Type B pancreatic cell (in vitro differentiated cells): ENCODE measurements around a stretch of chr3.

DNA sequence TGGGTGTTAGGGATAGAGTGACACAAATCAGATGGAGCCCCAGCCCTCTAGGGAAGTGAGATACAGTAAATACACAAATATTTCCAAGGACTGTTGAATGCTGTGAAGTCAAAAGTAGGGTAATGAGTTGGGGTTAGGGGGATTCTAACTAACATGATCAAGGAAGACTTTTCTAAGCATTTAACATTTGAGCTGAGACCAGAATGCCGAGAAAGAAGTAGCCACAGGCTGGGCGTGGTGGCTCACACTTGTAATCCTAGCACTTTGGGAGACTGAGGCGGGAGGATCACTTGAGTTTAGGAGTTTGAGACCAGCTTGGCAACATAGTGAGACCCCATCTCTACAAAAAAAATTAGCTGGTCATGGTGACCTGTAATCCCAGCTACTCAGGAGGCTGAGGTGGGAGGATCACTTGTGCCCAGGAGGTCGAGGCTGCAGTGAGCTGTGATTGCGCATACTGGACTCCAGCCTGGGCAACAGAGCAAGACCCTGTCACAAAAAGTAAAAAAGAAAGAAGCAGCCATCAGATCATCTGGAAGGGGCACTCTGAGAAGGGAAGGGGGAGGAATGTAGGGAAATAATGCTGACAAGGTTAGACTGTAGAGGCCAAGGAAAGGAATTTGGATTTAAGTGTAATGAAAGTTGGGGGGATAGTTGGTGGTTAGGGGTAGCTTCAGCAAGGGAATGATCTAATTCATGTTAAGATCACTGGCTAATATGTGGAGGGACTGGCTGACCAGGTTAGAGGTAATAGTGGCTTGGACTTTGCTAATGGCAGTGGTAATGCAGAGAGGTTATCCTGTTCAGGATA is 59.8 kb downstream of the ATXN7 start:
- PRO-cap, result no peak

- PRO-cap, result no peak
Observed at GRCh38 chr3:63977304-63977942, 45.9 kb downstream of the PSMD6 start.

DNA sequence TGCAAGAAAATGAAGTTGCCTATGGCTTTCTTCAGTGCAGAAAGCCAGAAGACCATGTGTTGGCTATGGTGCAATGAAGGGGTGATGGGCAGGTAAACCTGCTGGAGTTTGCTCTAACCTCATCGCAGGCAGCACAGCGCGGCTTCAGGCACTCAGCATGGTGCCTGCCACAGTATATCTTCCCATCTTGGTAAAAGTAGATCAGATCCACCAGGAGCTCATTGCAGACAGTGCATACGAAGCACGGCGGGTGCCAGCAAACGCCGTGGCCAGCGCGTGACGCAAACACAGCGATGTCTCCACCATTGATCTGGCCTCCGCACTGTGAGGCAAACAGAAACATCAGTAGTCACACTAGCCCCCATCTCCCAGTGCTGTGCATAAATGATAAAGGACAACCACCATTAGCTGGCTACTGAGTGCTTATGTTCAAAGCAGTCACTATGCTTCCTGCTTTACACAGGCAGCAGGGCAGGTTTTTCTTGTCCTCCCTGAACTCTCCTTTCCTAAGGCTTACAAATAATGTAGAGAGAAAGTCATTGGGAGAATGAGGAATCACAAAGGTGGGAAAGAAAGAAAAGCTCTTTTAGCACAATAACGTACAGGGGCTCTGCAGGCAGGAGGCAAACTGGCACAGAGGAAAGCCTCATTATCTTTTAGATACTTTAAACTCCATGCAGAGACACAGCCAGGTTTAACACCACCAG is 68.1 kb downstream of the PRICKLE2 start:
- PRO-cap, result no peak

DNA sequence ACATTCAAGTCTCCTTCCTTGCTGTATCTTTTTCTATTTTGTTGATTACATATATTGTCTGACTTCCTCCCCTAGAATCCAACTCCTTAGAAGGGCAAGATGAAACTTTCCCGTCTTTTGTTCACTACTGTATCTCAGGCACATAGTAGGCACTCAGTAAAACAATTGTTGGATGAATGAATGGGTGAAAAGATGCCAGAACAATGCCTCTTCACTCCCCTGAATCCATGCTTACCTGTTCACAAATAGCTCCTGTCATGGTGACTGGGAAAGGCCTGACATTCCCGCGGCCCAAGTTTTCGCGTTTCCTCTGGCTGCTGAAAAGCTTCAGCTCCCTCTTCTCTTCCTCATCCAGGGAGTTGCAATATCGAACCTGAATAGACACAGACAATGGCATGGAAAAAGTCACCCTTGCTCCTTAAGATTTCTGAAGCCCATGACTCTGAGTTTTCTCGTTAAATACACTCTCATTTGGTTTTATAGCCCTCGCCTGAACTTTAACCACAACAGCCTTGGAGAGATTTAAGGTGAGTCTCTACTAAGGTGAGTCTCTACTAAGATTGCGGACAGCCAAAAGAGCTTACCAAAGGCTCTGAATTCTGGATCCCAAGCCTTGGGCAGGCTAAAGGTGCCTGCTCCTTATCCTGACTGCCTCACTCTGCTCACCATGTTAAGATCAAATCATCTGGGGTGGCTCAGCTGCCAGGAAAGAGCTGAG is 65.4 kb downstream of the PRICKLE2 start:
- PRO-cap, result no peak

GRCh38 chr3:64161678-64162159 is 63.5 kb downstream of the PRICKLE2 start:
- PRO-cap, result no peak

- PRO-cap, result no peak
Observed at GRCh38 chr3:64209233-64209978, 15.9 kb downstream of the PRICKLE2 start.

- PRO-cap, result no peak
Observed at GRCh38 chr3:64229978-64230411, 4.7 kb upstream of the PRICKLE2 start.

DNA sequence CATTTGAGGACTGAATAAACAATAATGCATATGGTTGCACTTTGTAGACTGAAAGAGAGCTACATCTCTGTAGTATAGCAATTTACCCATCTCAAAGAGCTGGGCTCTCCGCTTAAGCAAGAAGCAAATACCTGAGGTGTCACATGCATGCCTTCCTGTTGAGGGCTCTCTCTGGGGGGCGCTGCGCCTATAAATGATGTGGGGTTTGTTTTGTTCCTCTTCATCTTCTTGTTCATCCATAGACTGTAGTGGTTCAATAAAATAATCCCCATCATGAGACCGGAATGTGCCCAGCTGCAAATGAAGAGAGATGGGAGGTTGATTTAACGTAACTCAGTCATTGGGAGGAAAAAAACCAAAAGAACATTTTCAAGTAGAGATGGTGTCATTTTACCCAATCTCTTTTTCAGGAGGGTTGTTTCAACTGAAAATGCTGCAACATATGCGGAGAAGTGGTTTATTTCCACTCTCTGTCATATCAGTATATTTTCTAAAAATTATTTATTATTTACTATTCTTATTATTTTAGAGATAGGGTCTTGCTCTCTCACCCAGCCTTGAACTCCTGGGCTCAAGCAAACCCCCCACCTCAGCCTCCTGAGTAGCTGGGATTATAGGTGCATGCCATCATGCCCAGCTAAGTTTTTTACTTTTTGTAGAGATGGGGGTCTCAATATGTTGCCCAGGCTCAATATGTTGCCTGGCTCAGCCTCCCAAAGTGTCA is 6.6 kb downstream of the ADAMTS9 start:
- PRO-cap, result no peak

DNA sequence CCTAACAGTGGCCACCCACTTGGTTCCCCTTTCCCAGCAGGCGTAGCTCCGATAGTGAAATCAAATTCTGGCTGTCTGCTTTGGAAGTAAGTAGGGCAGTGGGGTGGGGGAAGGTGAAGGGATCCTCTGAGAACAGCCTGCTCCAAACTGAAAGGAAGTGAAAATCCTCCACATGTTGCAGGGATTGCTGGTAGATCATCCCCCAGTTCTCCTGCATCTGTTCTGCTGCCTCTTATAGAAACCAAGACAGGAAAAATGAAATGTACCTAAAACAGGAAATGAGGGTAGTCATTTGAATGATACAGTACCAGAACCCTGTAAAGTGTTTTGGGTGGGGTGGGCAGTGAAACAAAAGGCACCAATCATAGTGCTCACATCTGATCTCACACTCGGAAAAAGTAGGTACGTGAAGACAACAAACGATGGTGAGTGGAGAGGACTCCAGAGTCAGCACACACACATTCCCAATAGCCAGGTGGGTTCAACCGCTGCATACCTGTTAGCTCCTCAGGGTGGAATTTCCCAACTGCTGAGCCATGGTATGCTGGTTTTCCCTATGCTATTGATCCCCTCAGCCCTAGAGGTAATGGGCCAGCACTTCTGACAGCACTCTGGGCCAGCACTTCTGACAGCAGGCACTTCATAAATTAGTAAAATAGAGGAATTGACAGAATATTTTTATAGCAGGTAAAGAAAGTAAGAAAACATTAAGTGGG is 304.9 kb upstream of the ADAMTS9 start:
- PRO-cap, result no peak

DNA sequence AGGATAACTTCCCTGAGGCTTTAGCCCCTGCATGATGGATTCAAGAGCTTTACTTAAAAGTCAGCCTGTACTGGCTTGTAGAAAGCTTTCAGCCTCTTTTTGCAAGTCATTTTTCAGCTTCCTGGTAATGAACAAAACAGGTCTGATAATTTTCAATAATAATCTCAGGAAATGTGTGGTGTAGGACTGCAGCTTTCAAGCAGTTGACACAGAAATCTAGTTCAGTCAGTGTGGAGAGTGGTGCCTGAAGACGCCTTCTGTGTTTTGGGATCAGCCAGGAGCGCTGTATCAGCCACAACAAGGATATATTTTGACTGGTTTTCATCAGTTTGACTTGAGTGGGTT is 332.4 kb upstream of the ADAMTS9 start:
- PRO-cap, result no peak

DNA sequence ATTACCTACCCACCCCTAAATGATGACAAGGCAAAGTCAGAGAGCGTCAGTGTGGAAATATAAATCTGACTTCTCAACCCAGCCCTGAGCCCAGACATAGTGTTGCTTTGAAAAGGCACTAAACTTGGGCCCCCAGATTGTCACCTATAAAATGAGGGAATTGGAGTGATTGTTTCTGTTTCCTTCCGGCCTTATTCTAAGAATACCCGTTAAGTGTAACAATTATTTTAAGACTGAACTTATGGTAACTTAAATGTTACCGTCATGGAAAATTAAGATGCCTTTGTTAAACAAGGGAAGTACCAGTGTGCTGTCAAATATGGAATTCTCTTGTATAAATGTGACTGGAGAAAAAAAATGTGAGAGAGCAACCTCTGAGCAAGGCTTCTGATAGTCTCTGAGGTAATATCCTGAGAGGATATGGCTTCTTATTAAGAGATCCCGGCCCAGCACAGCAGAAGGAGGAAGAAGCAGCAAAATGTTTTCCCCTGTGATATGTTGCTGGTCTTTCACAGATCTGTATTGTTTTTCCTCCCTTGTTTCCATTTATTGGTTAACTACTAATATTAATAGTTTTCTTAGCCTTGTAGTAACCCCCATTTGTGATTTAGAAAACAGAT is 480.7 kb upstream of the ADAMTS9 start:
- PRO-cap, result no peak

DNA sequence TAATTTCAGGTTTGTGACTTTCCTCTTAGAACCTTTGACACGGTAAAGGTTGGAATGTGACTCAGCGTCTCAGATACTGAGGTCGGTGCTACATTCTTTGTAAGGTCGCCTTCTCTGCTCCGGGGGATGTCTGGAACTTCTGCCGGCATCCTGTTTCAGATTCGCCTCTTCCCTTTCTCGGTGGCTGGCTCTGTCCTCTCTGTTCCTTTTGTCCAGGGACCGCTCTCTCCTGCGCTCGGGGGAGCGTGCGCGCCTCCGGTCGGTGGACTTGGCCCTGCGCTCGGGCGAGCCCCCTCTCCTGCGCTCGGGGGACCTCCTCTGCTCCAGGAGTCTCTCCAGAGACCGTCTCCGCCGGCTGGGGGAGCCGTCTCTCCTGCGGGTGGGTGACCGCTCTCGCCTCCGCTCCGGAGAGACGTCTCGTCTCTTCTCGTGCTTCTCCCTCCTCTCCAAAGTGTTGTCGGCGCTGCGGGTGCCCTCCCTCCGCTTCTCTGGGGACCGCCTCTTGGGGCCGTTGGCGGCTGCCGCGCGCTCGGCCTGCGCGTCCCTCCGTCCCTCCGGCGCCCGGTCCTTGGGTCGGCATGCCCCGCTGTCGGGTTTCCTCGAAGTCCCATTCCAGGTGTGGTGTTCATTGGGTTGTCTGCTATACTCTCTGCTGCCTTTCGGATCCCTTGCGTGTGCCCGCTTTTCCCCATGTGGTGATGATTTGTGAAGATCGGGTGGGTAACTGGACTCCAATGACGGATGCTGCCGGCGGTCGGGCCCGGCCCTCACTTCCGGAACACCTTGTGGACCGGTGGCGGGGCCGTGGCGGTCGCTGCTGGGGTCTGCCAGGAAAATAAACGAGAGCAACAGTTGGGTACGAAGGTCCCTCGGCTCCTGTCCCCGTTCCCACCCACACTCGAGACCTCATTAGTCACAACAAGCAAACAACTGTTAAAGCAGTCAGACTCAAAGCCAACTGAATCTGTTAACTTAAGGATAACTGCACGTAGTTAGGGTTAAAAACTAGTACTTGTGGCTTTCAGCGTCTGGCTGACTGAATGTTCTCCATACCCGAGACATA is 668.8 kb upstream of the ADAMTS9 start:
- PRO-cap, result no peak

DNA sequence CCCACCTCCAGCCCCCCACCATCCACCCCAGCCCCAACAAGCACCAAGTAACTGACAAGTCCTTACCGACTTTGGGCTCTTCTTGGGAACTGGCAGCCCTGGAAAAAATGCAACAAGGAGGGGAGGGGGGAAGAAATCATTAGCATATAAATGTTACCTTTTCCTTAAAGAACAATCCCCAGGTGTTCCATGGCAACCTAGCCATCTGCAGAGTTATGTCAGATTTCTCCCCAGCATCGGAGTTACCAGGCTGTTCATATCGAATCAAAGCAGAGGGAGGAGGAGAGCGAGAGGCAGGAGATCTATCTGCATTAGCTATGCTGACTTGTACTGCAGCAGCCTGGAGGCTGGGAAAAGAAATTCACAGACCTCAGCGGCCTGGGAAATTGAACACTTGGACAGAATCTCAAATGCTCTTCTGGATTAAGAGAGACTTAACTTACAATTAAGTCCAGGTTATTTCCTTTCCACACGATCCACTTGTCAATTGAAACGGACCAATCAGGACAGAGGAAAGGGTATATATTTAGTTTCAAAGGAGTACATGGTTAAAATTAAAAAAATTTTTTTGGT is 637.3 kb downstream of the MAGI1 start:
- PRO-cap, result no peak

- PRO-cap, result no peak
Observed at GRCh38 chr3:65884166-65884629, 154.5 kb downstream of the MAGI1 start.

DNA sequence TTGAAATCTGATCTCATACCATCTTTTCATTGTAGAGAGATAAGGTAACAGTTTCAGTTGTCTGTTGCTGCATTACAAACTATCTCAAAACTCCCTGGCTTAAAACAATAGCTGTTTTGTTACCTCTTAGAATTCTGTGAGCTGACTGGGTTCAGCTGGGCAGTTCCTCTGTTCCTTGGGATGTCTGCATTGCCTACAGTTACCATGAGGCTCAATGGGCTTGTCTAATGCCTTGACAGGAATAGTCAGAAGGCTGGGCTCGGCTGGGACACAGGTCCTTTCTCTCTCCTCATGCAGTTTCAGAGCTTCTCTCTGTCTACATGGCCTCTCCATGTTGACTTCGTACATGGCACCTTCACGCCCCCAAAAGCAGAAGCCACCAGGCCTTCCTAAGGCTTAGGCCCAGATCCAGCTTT is 77.5 kb upstream of the MAGI1 start:
- PRO-cap, result no peak

DNA sequence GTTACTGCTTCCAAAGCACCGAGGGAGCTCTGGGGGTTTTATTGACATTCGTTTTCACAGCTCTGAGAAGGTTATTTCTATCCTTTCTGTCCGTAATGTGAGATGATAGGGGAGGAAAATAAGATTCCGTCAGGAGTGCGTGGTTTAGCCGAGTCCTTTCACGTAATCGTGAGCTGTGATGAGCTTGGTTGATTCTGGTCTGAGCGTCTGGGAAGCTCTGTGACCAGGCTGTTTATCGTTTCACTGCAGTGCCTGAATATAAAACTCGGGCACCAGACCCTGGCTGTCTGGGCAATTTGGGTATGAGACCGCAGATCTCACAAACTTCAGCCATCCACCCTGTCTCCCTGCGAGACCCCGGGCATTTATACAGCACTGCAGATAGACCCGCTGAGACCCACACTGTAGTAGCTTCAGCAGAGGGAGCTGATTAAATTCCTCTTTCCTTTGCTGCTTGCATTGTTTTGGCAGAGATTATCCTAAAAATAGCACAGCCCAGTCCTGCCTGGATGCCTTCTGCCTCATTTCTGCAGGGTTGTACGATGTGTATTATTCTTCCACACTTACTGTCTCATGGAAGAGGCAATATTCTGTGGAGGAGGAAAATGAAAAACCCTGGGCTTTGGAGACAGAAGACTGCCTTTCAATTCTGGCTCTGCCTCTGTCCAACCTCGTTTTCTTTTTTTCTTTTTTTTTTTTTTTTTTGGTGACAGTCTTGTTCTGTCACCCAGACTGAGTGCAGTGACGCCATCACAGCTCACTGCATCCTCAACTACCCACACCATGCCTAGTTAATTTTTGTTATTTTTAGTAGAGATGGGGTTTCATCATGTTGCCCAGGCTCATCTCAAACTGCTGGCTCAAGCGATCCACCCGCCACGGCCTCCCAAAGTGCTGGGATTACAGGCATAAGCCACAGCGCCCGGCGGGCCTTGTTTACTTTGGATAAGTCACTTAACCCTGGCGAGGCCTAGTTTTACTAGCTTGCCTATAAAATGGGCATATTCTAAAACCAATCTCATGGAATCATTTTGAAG is 66.6 kb upstream of the SLC25A26 start:
- PRO-cap, result no peak

DNA sequence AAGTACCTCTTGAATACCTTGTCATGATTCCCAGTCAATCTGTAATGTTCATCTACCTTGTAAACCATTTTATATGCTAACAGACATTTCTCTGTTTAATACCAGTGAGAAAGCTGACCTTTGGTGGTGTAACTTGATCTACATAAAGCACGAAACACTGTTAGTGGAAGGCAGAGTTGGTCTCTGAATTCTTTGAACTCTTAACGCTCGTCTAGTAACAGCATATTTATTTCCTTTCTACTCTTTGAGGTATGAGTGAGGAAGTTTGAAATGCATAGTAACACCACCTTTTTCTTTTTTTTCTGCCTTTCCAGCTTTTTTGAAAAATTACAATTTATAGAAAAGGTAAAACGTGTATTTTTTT is 59.6 kb downstream of the SLC25A26 start:
- PRO-cap, result no peak

- PRO-cap, result no peak
Observed at GRCh38 chr3:66302241-66302878, 81.6 kb downstream of the SLC25A26 start.

- PRO-cap, result no peak
Observed at GRCh38 chr3:66306886-66307291, 86.1 kb downstream of the SLC25A26 start.

- PRO-cap, result no peak
Observed at GRCh38 chr3:66372573-66373021, 128.2 kb downstream of the LRIG1 start.